Hepatocyte (in vitro differentiated cells and primary cell): Measurements from ENCODE around the genes PYROXD2 and CNNM1.

- RAMPAGE, long total RNA: no peak
- RRBS: no CpG with 5 or more reads among the region's 4 CpGs
Observed at GRCh38 chr10:97796563-97797093, 24.8 kb upstream of the SFRP5 start.

- RAMPAGE, long total RNA: no peak
- RRBS: no CpG with 5 or more reads among the region's 8 CpGs
Observed at GRCh38 chr10:97848939-97849430, 658 bp upstream of the GOLGA7B start.

- RAMPAGE, long total RNA: no peak
- RRBS: 85% methylated on average over 4 of the region's 14 CpGs
Observed at GRCh38 chr10:97895772-97896130, 46.1 kb downstream of the GOLGA7B start.

- RAMPAGE, long total RNA: no peak
Observed at GRCh38 chr10:97926451-97926780, 76.8 kb downstream of the GOLGA7B start.

DNA sequence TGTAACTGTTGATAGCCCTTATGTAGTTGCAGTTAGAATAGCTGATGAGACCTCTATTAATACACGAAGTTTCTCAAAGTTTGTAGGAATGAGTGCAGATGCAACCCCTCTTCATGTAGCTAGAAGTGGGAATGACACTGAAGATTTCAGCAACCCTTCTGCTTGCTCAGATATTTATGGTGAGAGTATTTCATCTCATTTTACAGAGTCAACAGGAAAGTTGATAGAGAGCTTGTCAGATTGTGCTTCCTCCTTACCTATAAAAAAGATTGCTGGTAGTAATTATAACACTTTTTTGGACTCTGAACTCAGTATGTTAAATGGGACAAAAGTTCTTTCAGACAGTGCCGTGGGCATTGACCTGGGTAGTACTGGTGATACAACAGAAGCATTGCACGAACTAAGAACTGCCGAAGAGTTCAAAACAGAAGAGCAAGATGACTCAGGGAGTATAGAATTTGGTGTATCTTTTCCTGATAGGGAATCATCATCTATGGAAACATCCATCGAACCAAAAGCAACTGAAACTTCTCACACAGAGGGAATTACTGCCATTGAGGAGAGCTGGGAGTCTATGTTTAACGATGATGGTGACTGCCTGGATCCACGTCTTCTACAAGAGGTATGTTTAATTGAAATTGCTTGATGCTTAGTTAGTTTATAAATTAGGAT is 58.6 kb downstream of the LOXL4 start:
- RAMPAGE, long total RNA: no peak
- RRBS: no CpG with 5 or more reads among the region's 7 CpGs

DNA sequence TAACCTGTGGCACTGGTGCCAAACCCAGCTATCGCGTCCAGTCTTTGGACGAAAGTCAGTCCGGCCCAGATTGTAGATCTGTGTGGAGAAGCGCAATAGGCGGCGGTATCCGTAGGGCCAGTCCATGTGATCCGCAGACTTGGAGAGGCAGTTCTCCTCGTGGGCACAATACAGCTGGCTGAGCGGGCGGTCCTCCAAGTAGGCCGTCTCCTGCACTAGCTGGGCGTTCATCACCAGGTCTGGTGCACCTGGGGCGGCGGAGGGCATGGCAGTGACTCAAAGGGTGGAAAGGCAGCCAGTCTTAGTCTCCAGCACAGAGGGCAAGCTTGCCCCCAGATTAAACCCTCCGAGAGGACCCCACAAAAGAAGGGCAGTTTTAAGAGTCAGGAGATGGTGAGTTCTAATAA is 14.4 kb downstream of the LOXL4 start:
- RAMPAGE, long total RNA: no peak
- RRBS: no CpG with 5 or more reads among the region's 17 CpGs

DNA sequence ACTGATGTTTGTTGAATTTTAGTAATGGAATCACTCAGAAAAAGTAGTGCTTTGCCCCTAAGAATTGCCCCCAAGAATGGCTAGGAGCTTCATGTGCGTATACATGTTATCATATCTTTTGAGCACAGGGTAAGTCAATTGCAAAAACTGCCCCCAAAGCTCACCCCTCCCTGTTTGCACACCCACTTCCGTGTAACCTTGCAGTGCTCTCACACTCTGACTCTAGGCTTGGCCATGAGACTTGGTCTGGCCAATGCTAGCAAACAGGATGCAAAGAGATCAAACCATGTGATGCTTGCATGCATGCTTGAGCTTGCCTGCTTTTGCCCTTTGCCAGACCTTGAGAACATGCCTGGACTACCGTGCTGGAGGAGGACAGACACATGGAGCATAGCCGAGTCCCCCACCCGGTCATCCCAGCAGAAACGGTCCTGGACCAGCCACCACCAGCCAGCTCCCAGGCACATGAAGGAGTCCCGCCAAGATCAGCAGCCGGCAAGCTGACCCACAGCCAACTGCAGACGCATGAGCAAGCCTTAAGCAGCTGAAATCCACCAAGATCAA is 23.5 kb downstream of the PYROXD2 start:
- RAMPAGE, long total RNA: no peak
- RRBS: 80% methylated on average over 4 of the region's 9 CpGs

DNA sequence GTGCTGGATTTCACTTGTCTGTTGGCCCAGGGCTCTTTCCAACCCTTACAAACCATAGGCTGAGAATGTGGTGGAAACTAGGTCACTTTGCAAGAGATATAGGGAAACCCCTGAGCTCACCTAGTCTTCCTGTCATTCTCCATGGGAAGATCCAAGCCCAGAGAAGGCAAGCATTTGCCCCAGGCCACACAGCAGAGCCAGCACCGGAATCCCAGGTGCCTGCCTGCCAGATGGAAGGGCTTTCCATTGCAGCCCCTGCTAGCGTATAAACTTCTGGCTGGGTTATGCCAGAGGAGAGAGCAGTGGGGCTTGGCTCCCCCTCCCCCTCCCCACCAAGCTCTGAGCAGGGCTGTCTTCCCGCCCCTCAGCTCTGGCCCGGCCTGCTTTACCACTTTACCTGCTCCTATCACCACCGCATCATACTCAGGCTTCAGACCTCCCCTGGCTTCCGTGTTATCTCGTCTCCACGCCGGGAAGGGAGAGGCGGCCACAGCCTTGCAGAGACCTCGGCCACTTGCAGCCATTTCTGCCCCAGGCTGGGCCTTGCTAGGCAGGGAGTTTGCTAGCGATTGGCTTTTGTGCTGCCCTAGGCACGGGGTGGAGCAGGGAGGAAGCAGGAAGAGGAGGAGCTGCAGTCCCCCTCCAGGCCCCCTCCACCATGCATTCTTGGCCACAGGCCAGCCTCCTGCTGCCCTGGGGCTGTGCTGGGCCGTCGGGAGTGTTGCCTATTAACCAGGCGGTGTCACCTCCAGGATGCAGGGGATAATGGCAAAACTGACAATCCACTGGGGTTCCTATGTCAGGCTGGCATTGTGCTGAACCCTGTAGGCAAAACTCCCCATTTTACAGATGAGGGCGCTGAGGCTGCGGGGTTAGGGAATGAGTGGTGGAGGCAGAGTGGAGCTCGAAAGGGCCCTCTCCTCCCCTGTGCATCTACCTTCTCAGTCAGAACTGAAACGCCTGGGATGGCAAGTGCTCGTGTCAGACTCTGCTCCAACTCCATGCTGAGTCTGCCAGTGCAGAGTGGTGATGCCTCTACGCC is at the start of gene PYROXD2:
Gene PYROXD2, minus strand, starts transcription at position 571 of the 1,042 bp plus-strand sequence.
- RAMPAGE, long total RNA: no peak
- RRBS: 8% methylated on average over 5 of the region's 22 CpGs

- RAMPAGE, long total RNA: no peak
- RRBS: 8% methylated on average over 8 of the region's 22 CpGs
Observed at GRCh38 chr10:99233386-99233934, 2.2 kb downstream of the HPSE2 start.

- RAMPAGE, long total RNA: no peak
- RRBS: 2% methylated on average over 34 of the region's 106 CpGs
Observed at GRCh38 chr10:99328908-99330063, at the start of gene CNNM1. Gene CNNM1, plus strand, starts transcription at chr10:99329356.

DNA sequence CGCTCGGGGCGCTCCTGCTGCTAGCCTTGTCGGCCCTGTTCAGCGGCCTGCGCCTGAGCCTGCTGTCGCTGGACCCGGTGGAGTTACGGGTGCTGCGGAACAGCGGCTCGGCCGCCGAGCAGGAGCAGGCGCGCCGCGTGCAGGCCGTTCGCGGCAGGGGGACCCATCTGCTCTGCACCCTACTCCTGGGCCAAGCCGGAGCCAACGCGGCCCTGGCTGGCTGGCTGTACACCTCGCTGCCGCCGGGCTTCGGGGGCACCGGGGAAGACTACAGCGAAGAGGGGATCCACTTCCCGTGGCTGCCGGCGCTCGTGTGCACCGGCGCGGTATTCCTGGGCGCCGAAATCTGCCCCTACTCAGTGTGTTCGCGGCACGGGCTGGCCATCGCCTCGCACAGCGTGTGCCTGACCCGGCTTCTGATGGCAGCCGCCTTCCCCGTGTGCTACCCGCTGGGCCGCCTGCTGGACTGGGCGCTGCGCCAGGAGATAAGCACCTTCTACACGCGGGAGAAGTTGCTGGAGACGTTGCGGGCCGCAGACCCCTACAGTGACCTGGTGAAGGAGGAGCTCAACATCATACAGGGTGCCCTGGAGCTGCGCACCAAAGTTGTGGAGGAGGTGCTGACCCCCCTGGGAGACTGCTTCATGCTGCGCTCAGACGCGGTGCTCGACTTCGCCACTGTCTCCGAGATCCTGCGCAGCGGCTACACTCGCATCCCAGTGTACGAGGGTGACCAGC is 1.1 kb downstream of the CNNM1 start:
- RAMPAGE, long total RNA: no peak
- RRBS: 2% methylated on average over 17 of the region's 68 CpGs

GRCh38 chr10:99410707-99411148 is 19.7 kb downstream of the GOT1 start:
- RAMPAGE, long total RNA: no peak
- RRBS: no CpG with 5 or more reads among the region's 2 CpGs

DNA sequence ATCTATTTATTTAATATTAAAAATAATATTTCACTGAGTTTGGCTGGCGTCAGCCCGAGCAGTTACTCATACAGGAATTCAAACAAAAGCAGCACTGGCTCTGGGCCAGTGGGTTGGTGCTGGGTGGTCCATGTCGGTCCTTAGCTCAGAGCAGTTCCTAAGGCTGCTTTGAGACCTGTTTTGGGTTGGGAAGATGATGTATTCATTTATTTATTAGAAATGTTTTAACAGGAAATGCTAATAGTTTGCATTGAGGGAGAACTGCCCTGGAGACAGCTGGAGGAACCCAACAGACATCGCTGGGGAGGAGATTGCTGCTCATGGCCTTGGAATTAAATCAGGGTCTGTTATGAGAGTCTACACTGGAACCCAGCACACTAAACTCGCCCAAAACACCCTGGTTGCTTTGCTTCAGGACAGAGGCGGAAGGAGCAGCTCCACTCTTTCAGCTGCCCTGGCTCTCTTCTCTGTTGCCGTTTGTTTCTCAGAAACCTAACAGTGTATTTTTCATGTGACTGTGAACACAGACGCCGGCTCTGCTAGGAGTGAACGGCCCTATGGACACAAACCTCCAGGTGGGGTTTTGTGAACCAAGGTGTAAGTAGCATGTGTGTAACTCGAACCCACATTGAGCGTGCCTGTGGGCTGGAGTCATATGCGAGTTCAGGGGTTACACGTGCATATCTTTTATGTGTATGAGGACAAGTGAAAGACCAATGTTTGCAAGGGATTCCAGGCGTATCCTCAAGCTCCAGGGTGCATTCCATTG is 36.5 kb upstream of the GOT1 start:
- RAMPAGE, long total RNA: no peak
- RRBS: no CpG with 5 or more reads among the region's 15 CpGs

- RAMPAGE, long total RNA: no peak
- RRBS: 14% methylated on average over 2 of the region's 4 CpGs
Observed at GRCh38 chr10:99519671-99519959, 13.1 kb upstream of the NKX2-3 start.

- RAMPAGE, long total RNA: no peak
- RRBS: 1% methylated on average over 15 of the region's 61 CpGs
Observed at GRCh38 chr10:99620640-99621179, 471 bp upstream of the SLC25A28 start.

GRCh38 chr10:99924980-99925372 is 84.8 kb downstream of the DNMBP start:
- RAMPAGE, long total RNA: no peak
- RRBS: no CpG with 5 or more reads among the region's 2 CpGs

- RAMPAGE, long total RNA: no peak
- RRBS: no CpG with 5 or more reads among the region's 4 CpGs
Observed at GRCh38 chr10:100006256-100006892, 3.4 kb downstream of the DNMBP start.

GRCh38 chr10:100038604-100039096 is 28.9 kb upstream of the DNMBP start:
- RAMPAGE, long total RNA: no peak
- RRBS: no CpG with 5 or more reads among the region's 1 CpG

DNA sequence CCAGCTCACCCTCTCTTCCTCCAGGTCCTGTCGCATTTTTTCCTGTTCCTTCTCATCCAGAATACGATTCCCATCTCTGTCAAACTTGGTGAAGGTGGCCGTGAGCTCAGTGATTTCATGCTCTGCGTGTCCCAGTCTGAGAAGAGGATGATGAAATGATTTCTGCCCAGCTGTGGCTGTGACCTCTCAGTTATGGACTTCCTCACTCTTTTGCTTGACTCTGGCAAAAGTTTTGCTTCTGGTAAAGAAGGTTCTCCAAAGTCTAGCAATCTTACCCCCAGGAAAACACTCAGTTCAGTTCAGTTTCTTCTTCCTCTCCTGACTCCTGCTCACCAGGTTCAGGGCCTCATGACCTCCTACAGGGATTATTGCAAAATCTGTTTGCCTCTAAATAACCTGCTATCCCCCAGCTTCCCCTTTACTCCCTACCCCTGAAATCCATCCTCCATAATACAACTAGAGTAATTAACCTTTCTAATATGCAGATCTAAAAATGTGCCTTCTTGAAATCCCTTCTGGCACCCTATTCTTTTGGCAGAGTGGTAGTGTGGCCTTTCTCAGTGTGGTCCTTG is 4.9 kb upstream of the BLOC1S2 start:
- RAMPAGE, long total RNA: no peak
- RRBS: no CpG with 5 or more reads among the region's 4 CpGs

- RAMPAGE, long total RNA: no peak
- RRBS: no CpG with 5 or more reads among the region's 8 CpGs
Observed at GRCh38 chr10:100348969-100349958, 2.2 kb downstream of the SCD start.